Metastatic Liver Carcinoma in the Lung (tissue), 2 donors: ENCODE results near the gene MRPS36.

DNA sequence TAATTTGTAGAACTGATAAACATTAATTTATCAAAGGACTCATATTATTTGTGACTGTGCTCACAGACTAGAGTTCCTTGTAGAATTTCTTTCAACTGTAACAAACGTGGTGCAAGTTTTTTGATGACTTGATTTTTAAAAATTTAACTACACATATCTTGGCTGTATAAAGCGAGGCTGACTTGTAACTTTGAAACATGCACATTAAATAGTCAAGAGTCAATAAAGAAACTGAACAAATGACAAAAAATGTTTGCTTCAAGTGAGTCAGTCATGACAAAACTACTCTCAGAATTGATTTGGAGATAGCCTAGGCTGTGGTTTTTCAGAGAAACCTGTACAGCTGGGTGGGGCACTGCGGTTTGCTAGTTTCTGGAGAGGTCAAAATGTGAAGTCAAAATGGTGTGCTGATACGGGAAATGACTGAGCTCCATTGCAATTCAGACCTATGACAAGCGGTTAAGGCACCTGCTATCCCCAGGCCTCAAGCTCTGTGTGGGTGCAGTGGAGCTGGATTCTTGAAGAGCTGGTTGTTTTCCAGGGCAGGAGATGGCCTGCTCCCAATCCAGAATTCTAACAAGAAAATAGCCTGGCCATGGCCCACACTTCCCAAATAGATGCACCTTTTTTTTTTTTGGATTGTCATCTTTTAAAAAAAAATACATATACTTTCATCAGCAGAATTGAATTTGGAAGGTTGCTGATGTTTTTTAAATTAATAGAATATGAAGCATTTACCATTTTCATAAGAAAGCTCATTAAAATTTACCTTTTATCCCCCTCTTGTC, 10.4 kb upstream of the CD180 start:
- PRO-cap, 2 experiments = peak in 1 of 2 experiments; most common plus-strand start position 502 of the sequence (in 1)

DNA sequence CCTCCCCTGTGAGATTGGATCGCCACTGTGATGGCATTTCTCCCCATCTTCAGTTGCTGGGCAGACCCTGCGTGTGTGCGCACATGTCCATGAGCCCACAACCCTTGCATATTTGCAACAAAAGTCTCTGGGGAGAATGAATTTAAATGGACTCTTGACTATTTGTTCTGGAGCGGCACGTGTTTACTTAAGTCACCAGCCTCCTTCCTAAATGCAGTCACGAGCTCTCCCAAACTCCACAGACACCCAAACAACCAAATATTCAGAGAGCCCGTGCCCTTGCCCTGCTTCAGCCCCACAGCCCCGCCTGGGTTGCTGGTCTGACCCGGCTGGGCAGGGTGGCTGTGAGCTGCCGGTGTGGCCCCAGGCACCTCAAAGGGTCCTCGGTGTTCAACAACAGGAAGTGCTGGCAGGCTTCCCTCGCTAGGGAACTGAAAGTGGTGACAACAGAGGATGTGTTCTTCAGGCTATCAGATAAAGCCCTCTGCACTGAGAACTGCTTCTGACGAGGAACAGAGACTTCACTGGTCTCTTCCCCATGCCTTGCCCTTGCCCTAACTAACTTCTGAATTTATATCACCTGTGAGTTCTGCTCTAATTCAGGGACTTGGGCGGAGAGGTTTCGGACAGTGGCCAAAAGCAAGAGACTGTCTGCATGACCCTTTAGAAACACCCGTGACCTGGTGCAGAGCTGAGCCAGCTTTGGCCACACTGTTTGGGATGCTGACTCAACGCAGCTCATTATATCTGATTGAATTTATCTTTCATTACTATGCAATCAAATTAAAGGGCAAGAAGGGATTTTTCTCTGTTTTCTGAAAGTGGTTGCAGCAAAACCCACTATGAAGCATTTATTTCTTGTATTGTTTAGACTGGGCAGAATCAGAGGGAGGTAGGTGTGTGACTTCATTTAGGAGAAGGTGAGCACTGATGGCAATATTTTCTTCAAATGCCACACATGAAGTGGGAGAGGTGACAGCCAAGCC, 19.3 kb upstream of the CD180 start:
- PRO-cap, 2 experiments = peak in 2 of 2 experiments; most common plus-strand start position 489 of the sequence (in 2); most common minus-strand start position 317 of the sequence (in 1)

GRCh38 chr5:67257269-67257661, 60.7 kb upstream of the CD180 start:
- PRO-cap, 2 experiments = no peak in any of the 2 experiments

- PRO-cap, 2 experiments = no peak in any of the 2 experiments
Observed at GRCh38 chr5:67538024-67538335, 341.4 kb upstream of the CD180 start.

GRCh38 chr5:67773875-67774648, 441.5 kb upstream of the PIK3R1 start:
- PRO-cap, 2 experiments = no peak in any of the 2 experiments

- PRO-cap, 2 experiments = peak in 1 of 2 experiments; most common plus-strand start chr5:67816220 (in 1); most common minus-strand start chr5:67815533 (in 1)
Observed at GRCh38 chr5:67815421-67816504, 399.8 kb upstream of the PIK3R1 start.

GRCh38 chr5:67972013-67972574, 243.5 kb upstream of the PIK3R1 start:
- PRO-cap, 2 experiments = no peak in any of the 2 experiments

- PRO-cap, 2 experiments = no peak in any of the 2 experiments
Observed at GRCh38 chr5:68041905-68042417, 173.6 kb upstream of the PIK3R1 start.

GRCh38 chr5:68170841-68171683, 44.5 kb upstream of the PIK3R1 start:
- PRO-cap, 2 experiments = peak in 1 of 2 experiments; most common plus-strand start chr5:68171566 (in 1); most common minus-strand start chr5:68171254 (in 1)

DNA sequence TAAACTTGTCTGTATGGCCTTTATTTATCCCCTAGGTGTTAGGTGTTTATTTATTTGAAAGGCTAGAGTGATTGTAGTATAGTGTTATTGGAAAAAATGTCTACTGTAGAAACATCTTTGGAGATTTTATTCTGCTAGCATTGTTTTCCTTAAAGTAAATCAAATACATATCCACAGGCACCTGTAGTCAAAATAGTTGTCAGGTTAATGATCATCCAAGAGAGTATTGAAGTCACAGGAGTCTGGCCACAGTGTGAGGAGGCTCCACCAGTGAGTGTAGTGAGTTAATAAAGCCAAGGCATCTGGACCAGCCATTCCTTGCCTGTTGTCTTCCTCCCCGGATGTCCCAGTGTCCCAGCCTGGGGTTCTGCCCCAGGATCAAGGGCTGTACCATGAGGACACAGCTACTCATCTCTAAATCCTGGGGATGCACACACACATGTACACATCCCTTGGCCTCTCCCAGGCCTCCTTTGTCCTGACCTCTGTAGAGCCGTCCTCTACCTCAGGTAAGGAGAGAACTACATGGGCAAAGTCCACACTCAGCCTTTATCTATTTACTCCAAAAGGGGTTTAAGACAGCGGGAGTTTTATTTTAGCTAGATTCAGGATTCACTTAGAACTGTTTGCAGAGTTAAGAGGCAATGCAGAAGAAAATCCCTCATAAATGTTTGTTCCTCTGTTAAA, 3.7 kb downstream of the PIK3R1 start:
- PRO-cap, 2 experiments = no peak in any of the 2 experiments

- PRO-cap, 2 experiments = no peak in any of the 2 experiments
Observed at GRCh38 chr5:68279645-68280775, 64.5 kb downstream of the PIK3R1 start.

- PRO-cap, 2 experiments = no peak in any of the 2 experiments
Observed at GRCh38 chr5:68319280-68319980, 103.9 kb downstream of the PIK3R1 start.

DNA sequence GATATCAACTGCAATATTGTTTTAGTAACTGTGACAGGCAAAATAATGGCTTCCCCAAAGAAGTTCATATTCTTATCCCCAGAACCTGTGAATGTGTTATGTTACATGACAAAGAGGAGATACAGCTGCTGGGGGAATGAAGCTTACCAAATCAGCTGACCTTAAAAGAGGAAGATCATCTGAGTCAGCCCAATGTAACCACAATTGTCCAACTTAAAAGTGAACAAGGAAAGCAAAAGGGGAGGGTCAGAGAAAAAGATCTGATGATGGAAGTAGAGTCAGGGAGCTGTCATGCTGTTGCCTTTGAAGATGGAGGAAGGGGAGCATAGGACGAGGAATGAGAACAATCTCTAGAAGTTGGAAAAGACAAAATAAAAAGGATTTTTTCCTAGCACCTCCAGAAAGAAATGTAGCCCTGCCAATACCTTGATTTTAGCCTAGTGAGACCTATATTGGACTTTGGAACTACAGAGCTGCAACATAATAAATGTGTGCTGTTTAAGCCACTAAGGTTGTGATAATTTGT, 115.7 kb downstream of the PIK3R1 start:
- PRO-cap, 2 experiments = no peak in any of the 2 experiments

- PRO-cap, 2 experiments = no peak in any of the 2 experiments
Observed at GRCh38 chr5:68646017-68646454, 430.5 kb downstream of the PIK3R1 start.

- PRO-cap, 2 experiments = no peak in any of the 2 experiments
Observed at GRCh38 chr5:69007048-69007509, 86.7 kb upstream of the SLC30A5 start.

GRCh38 chr5:69217331-69218692, at the start of gene MRPS36:
Gene MRPS36 (plus strand): TSS chr5:69217760.
- PRO-cap, 2 experiments = peak in 2 of 2 experiments; most common plus-strand start chr5:69217808 (in 2); most common minus-strand start chr5:69217608 (in 1)

GRCh38 chr5:69276439-69277195, 41.9 kb downstream of the CDK7 start:
- PRO-cap, 2 experiments = no peak in any of the 2 experiments

- PRO-cap, 2 experiments = peak in 1 of 2 experiments; most common plus-strand start chr5:69333870 (in 1)
Observed at GRCh38 chr5:69333679-69334002, 1.0 kb upstream of the CCDC125 start.

DNA sequence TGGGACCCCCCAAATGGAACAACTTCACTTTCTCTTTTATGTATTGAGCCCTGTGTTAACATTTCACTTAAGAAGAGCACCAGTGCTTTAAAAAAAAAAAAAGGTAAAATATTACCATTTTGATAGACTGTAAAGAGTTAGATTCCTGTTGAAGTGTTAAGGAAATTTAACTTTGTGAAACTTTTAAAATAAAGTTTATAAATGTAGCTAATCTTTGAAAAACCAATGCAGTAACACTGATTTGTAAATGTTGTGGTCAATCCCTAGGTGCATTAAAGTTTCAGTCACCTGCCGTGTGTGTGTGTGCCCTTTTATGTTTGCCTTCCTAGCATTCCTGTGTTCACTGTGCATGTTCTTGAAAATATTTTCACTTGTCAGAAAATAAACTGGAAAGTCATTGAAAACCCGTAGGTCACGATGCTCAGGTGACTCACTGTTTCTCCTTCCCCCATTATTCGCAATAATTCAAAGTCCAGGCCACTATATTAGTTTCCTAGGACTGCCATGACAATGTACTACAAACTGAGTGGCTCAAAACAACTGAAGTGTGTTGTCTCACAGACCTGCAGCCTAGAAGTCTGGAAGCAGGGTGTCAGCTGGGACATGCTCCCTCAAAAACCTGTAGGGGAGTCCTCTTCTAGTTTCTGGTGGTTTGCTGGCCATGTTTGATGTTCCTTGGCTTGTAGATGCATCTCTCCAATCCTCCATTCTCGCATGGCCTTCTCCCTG, 29.2 kb downstream of the MARVELD2 start:
- PRO-cap, 2 experiments = no peak in any of the 2 experiments

- PRO-cap, 2 experiments = no peak in any of the 2 experiments
Observed at GRCh38 chr5:69451976-69452694, 37.2 kb downstream of the MARVELD2 start.